PFSK-1 (cell line): Measurements from ENCODE around the genes AMN1 and KIF21A.

DNA sequence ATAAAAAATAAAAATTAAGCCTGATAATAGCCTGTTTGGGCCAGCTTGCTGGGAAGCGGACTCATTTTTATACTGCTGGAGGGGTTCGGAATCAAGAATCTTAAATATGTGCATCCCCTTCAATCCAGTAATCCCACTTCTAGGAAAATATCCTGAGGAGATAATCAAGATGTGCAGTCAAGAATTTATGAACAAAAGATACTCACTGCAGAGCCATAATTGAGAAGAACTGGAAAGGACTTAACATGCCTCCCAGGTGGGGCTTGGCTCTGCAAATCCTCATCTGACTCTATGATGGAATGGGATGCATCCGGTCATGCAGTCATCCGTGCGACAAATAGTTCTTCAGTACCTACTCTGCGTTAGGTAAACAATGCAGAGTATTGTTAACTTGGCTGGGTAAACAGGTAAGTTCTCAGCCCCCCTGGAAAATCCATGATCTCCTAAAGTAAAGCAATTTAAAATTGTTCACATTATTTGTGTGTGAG, 43.6 kb upstream of the SINHCAF start:
- RRBS, result no CpG with 5 or more reads among the region's 6 CpGs

GRCh38 chr12:31369970-31370773, 44.2 kb upstream of the SINHCAF start:
- RRBS, result no CpG with 5 or more reads among the region's 21 CpGs

DNA sequence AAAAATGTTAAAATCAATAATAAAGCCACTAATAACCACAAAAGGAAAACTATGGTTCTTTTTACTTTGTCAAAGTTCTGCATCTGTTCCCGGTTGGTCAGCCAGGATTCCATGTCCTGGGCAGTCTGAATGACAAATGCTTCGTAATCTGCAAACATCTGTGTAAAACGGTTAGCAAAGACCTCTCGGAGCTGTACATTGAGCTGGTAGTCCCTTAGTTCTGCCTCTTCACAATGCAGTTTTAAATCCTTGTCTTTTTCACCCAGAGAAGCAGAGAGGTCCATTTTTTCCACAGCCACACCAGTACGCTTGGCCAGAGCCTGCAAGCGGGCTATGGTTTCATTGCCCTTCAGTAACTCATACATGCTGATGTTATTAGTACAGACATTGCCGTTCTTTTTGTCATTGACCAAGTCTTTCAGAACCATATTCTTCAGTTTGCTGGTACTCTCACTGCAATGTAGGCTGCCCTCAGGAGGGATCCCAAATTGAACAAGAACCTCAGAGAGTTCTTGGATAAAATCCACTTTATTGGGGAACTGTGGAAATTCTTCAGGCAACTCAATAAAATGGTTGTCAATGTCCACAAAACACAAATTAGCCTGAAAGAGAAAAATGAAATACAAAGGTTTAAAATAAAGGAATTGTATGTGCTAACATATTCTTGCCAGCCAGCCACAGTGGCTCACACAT, 126.1 kb upstream of the SINHCAF start:
- RRBS, result no CpG with 5 or more reads among the region's 7 CpGs

DNA sequence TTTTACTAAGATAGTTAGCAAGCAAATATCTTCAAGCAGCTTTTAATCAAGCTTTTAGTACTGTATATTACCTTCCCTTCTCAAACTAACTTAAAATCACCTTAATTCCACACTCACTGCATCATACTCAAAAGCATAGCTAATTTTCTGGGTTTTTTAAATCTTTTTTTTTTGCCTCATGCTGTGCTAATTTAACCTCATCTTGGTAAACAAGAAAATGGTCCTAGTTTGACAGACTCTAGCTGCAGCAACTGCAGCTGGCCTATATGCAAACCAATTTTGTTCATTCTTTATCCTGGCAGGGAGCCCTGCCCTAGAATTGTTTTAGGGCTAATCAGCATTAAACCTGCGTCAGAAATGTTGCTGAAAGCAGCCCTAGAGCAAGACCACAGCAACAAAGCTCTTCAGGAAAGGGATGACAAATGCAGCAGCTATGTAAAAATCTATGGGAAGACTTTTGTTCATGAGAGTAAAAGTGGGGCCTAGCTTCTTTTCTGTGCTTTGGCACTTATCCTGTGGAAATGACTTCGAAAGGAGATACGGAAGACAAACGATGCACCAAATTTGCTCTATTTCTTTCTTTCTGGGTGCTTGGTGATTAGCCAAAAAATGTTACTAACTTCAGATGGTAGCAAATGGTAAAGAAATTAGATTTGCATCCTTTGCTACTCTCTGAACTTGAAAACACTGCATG, 72.2 kb downstream of the DENND5B start:
- RRBS, result no CpG with 5 or more reads among the region's 4 CpGs

DNA sequence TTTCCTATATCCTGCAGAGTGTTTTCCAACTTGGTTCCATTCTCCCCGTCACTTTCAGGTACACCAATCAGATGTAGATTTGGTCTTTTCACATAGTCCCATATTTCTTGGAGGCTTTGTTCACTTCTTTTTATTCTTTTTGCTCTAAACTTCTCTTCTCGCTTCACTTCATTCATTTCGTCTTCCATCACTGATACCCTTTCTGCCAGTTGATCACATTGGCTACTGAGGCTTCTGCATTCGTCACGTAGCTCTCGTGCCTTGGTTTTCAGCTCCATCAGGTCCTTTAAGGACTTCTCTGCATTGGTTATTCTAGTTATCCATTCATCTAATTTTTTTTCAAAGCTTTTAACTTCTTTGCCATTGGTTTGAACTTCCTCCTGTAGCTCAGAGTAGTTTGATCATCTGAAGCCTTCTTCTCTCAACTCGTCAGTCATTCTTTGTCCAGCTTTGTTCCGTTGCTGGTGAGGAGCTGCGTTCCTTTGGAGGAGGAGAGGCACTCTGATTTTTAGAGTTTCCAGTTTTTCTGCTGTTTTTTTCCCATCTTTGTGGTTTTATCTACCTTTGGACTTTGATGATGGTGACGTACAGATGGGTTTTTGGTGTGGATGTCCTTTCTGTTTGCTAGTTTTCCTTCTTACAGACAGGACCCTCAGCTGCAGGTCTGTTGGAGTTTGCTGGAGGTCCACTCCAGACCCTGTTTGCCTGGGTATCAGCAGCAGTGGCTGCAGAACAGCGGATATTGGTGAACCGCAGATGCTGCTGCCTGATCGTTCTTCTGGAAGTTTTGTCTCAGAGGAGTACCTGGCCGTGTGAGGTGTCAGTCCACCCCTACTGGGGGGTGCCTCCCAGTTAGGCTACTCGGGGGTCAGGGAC, 36.1 kb downstream of the DENND5B start:
- RRBS, result no CpG with 5 or more reads among the region's 15 CpGs

GRCh38 chr12:31651796-31652393, 7.6 kb upstream of the ETFBKMT start:
- RRBS, result no CpG with 5 or more reads among the region's 16 CpGs

DNA sequence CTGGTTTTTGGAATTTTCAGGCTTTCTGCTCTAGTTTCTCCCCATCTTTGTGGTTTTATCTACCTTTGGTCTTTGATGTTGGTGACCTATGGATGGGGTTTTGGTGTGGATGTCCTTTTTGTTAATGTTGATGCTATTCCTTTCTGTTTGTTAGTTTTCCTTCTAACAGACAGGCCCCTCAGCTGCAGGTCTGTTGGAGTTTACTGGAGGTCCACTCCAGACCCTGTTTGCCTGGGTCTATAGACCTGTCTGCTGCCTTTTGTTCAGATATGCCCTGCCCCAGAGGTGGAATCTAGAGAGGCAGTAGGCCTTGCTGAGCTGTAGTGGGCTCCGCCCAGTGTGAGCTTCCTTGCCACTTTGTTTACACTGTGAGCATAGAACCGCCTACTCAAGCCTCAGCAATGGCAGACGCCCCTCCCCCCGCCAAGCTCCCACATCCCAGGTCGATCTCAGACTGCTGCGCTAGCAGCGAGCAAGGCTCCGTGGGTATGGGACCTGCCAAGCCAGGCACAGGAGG, 10.3 kb downstream of the AMN1 start:
- RRBS, result no CpG with 5 or more reads among the region's 8 CpGs

DNA sequence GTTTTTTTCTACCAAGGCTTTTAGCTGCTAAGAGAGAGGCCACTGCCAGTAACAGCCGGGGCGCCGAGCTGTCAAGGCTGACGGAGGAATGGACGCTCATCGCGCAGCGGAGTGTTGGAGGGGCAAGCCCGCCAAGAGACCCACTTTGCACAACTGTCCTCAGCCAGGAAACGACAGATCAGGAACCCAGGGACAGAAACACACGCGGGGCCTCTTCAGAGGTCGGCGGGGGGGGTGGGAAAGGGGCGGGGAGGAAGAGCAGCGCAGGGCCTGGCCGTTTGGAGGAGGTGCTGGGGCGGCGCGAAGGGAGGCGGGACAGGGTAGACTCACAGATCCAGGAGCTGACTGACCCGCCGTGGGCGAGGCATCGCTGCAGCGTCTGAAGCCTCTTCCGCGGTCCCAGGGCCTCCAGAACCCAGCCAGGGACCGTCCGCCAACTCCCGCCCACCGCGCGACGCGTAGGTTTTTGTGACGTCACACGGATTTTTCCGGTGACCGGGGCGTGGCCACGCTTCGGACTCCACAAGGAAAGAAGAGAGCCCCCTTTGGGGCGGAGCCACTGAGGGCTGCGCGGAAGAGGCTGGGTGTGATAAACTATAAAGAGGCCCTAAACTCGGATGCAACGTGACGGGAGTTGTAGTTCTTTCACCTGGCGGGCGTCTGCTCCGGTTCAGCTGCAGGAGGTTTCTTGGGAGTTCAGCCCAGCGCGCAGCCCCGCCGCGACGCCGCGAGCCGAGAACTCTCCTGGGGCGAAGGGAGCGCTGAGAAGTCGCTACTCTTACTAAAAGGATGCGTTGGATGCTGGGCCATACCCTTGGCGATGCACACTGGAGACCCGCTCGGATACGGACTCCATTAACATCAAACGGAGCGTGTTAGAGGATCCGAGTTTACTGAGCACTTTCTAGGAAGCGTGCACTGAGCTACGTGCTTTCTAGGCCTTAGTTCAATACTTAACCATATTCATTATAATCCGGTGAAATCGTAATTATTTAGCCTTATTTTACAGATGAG, at the start of gene AMN1:
TSS of gene AMN1 (minus strand) at position 381 of the 1,014 bp plus-strand sequence.
- RRBS, result no CpG with 5 or more reads among the region's 76 CpGs

DNA sequence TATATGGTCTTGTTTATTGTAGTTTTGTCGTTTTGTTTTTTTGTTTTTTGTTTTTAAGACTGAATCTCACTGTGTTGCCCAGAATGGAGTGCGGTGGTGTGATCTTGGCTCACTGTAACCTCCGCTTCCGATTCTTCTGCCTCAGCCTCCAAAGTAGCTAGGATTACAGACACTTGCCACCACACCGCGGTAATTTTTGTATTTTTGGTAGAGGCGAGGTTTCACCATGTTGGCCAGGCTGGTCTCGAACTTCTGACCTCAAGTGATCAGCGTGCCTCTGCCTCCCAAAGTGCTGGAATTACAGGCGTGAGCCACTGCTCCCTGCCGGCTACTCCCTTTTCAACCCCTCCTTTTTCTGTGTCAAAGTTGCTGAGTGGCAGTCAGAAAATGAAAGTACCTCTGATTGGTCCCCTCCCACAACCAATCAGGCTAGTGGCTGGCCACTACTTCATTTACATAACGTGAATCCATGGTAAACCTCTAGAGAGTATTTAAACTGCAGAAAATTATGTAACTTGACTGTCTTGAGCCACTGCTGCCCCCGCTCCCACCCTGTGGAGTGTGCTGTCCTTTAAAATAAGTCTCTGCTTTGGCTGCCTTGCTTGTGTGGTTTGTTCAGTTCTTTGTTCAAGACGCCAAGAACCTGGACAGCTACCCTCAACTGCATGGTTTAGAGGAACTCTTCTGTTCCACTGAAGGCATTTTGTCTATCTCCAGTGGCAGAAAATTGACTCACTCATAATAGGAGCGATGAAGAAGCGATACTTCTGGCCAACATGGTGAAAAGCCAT, 5.9 kb downstream of the RESF1 start:
- RRBS, result no CpG with 5 or more reads among the region's 16 CpGs

DNA sequence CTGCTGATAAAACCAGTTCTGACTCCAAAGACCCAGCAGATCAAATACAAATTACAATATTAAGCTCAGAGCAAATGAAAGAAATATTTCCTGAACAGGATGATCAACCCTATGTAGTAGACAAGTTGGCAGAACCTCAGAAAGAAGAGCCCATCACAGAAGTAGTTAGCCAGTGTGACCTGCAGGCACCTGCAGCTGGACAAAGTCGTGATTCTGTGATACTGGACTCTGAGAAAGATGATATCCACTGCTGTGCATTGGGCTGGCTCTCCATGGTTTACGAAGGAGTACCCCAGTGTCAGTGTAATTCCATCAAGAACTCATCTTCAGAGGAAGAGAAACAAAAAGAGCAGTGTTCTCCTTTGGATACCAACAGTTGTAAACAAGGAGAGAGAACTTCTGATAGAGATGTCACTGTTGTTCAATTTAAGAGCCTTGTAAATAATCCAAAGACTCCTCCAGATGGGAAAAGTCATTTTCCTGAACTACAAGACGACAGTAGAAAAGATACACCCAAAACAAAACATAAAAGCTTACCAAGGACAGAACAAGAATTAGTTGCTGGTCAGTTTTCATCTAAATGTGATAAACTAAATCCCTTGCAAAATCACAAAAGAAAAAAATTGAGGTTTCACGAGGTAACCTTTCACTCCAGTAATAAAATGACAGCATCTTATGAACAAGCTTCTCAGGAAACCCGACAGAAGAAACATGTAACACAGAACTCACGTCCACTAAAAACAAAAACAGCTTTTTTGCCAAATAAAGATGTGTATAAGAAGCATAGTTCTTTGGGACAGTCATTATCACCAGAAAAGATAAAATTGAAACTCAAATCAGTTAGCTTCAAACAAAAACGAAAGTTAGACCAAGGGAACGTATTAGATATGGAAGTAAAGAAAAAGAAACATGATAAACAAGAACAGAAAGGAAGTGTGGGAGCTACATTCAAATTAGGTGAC, 25.3 kb downstream of the RESF1 start:
- RRBS, result no CpG with 5 or more reads among the region's 8 CpGs

- RRBS, result 5% methylated on average over 4 of the region's 31 CpGs
Measured at GRCh38 chr12:32399967-32400710, 781 bp downstream of the FGD4 start.

- RRBS, result no CpG with 5 or more reads among the region's 1 CpG
Measured at GRCh38 chr12:32450862-32451194, 51.5 kb downstream of the FGD4 start.

DNA sequence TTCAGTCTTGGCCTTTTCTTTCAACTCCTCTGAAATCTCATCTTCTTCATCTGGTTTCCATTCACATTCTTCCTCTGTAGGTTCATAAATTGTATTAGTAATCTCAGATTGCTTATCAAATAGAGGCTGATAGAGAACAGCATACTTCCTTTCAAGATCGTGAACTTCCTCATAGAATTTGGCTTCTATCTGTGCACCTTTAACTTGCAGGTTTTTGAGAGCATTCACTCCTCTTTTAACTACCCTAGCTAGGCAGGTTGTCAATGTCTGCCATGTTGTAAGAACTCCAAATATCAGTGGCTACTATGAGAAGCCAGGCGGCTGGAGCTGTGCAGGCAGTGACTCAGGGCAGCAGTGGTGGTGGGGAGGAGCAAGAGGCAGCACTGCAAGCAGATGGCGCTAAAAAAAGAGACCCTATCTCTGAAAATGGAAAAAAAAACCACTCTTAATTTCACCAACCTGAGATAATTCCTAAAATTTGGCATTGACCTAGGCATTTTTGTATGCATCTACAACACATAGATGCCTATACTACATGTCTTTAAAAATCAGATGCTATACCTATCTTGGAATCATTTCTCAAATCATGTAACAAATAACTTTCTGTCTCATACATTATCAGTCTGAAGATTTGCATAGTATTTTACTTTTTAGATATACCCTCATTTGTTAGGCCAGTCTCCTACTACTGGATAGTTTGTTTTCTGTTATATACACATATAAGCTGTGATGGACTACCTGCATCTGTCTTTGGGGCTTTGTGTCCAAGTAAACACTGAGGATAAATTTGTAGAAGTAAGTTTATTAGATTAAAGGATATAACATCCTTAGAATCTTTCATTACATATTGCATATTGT, 28.4 kb downstream of the YARS2 start:
- RRBS, result no CpG with 5 or more reads among the region's 3 CpGs

GRCh38 chr12:32809825-32810428, 54.2 kb upstream of the YARS2 start:
- RRBS, result no CpG with 5 or more reads among the region's 3 CpGs

DNA sequence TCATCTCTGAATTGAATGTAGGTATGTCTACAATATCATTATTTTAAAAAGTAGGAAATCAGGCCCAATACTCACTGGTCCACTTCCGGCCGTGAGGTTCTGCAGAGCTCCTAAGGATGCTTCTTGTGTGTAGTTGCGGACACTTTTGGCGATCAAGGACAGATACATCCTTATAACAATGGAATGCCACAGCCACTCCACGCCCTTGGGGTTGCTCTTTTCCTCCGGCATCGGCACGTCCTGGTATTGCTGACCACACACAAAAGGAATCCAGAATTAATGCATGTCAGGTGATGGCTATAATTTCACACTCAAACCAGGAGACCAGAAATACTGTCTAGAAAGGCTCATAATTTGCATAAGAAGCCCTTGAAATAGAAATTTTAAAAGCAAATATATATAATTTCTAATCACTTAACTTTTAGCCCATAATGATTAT, 65.6 kb upstream of the YARS2 start:
- RRBS, result no CpG with 5 or more reads among the region's 8 CpGs

DNA sequence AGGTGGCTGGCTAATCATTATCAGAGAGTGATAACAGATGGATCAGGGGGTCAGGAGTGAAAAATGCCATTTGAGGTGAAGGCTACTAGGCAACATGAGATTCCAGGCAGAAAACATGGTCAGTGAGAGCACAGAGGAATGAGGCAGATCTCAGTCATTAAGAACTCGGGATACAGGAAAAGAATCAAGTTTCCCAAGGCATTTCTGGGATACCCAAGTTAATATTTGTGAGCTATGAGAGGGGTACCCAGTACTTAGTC, 77.1 kb upstream of the ALG10 start:
- RRBS, result no CpG with 5 or more reads among the region's 1 CpG

- RRBS, result no CpG with 5 or more reads among the region's 2 CpGs
Measured at GRCh38 chr12:39331516-39332215, 111.3 kb downstream of the KIF21A start.

DNA sequence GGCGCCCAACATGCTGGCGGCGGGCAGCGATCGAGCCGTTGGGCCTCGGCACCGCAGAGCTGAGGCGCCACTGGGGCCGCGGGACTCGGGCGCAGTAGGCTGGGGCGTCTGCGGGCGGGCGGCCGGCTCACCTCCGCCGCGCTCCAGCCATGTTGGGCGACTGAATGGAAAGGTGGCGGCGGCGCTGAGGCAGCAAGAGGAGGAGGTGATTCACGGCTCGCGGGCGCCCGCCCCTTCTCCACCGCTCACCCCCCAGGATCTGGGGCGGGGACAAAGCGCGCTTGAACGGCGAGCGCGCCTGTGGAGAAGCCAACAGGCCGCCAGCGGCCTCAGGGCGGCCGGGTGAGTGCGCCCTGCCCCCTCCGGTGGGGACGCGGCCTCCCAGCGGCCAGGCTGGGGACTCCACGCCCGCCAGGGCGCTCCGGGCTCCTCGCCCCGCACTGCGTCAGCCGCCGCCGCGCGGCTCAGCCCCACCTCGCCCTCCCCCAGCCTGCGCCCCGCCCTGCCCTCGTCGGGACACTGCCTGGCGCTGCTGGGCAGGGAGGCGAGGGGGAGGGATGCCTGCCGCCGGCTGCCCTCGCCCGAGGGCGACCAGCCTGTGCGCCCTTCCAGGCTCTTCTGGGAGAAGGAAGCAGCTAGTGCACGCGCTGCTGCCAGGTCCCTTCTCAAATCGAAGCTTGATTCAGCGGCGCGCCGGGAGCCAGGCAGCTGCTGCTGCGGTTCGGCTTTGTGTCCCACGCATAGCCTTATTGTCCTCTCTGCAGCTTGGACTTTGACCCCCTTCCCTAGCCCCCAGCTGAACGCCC, at the start of gene KIF21A:
TSS of gene KIF21A (minus strand) at position 162 of the 806 bp plus-strand sequence.
- RRBS, result 1% methylated on average over 8 of the region's 83 CpGs

DNA sequence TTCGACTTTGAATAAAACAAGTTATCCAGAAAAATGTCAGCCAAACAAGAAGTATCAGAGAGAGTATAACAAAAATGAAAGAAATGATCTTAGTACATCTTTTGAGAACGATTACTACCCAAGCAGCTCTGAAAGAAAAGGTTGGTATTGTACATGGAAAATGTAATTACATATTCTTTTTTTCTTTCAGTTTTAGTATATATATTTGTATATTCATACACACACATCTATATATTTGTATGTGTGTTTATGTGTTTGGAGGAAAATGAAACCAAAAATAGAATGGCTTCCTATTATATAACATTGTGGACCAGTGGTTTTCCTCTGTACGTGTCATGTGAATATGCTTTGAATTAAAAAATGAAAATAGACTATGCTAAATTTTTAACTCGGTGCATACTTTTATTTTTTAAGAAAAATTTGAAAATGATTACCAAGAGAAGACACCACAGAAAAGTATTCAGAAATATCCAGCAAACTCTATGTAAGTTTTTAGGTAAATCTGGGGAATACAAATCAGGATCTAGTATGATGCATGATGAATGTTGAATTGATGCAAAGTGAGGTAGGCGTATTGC, 57.1 kb downstream of the C12orf40 start:
- RRBS, result no CpG with 5 or more reads among the region's 5 CpGs